ENCODE results near the gene MICU2.

- RAMPAGE, long total RNA = no peak
- RRBS = no CpG with 5 or more reads among the region's 7 CpGs
These were observed 14.3 kb downstream of the LATS2 start for GRCh38 chr13:21047140-21047491.

DNA sequence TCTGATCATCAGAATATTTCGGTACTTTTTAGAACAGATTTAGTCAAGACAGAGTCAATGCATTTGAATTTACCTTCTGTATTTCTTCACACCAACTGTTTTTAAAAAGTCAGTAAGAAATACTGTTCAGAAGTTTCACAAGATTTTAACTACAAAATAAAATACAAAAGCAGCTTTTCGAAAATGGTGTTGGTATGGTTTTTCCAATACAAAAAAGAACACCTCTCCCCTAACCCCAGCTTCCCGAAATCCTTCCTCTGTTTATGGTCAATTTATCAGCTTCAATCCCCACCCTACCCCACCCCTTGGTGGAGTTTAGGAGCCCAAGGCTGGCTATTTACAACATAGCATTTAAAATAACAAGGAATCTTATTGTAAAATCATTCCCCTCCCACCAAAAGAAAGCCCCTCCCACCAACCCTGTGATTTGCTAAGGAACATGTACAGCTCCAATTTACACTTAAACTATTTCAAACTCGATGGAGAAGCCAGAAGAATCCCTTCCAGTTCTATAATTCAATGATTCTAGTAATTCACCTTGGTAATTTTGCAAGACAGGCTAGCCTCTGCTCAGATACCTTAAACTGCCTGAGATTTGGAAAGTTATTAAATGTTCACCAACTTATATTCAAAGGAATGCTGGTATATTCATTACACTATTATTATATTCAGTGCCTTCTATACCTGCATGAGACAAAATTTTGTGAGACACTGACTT, 3.1 kb downstream of the LATS2 start:
- RAMPAGE, long total RNA = no peak
- RRBS = no CpG with 5 or more reads among the region's 4 CpGs

GRCh38 chr13:21065667-21066024, 4.3 kb upstream of the LATS2 start:
- RAMPAGE, long total RNA = no peak
- RRBS = no CpG with 5 or more reads among the region's 2 CpGs

DNA sequence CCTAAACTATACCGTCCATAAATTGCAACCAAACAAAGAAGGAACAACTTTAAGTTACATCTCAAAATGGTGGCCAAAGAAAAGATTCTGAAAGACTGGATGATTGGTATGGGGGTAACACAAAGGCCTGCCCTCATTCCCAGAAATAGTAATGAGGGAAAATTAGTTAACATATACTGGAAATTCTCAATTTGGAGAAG, 3.8 kb downstream of the SAP18 start:
- RAMPAGE, long total RNA = no peak
- RRBS = no CpG with 5 or more reads among the region's 1 CpG

GRCh38 chr13:21603284-21604605, at the start of gene MICU2:
MICU2 (minus strand) TSS chr13:21604170.
- RAMPAGE, long total RNA = no peak
- RRBS = under 1% methylated on average over 28 of the region's 81 CpGs

GRCh38 chr13:21671294-21671775, 462 bp downstream of the FGF9 start:
- RAMPAGE, long total RNA = no peak
- RRBS = no CpG with 5 or more reads among the region's 13 CpGs

- RAMPAGE, long total RNA = no peak
- RRBS = no CpG with 5 or more reads among the region's 11 CpGs
These were observed 5.7 kb downstream of the FGF9 start for GRCh38 chr13:21676369-21677248.

DNA sequence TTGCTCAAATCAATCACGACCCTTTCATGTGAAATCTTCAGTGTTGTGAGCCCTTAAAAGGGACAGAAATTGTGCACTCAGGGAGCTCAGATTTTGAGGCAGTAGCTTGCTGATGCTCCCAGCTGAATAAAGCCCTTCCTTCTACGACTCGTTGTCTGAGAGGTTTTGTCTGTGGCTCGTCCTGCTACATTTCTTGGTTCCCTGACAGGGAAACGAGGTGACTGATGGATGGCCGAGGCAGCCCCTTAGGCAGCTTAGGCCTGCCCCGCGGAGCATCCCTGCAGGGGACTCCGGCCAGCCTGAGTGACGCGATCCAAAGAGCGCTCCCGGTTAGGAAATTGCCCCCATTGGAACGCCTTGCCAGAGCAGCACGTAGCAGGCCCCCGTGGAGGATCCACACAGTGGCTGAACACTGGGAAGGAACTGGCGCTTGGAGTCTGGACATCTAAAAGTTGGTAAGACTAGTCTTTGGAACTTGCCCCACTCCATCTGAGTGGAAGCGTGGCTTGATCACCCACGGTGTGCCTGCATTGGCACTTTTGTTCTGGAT, 296.9 kb upstream of the SGCG start:
- RAMPAGE, long total RNA = no peak
- RRBS = no CpG with 5 or more reads among the region's 19 CpGs

GRCh38 chr13:23183245-23183642, 2.5 kb downstream of the SGCG start:
- RAMPAGE, long total RNA = no peak
- RRBS = no CpG with 5 or more reads among the region's 8 CpGs

DNA sequence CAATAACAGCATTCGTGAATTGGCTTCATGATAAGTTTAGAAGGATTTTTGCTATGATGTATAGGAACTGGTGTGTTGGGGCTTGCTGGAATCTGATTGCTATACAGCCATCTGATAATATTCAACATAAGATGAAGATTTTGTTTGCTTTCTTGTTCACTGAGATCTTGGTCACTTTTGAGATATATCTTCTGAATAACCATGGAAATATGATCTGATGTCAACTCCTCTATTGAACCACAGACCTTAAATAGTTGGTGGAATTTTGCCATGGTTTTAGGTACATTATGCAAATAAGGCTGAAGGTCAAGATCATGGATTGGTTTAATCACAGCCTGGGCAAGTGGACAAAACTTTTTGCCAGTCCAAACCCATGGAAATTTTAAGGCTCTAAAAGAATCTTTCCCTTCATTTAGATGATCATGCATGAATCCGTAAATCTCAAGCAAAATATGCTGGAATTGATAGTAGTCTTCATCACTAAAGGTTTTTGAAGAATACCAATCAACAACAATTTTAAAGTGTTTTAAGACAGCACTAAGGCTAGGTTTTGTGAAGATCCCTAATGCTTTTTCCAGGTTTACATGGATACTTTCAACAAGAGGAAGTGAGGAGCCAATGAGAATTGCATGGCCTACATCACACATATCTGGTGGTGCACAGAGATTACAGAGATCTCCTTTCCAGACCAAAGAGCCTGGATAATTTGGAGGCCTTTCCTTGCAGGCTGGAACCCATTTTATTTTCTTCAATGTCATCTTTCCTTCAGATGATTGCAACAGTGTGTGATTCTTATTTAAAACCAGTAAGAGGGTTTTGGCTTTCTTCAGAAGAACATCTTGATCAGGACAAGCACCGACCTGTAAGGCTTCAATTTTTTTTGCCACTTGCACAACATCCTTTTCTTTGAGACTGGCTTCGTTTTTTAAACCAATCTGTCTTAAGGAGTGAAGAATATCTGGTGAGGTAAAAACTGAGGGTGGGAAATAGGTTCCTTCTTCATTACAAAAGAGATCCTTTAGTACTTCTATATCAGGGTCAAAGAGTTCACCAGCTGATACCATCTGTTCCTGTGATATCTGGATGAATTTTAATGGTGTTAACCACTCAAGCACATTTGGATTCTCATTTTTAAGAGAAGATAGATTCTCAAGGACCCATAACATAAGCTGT, 93.4 kb downstream of the SACS start:
- RAMPAGE, long total RNA = no peak
- RRBS = no CpG with 5 or more reads among the region's 4 CpGs

GRCh38 chr13:23374725-23375693, 58.5 kb downstream of the SACS start:
- RAMPAGE, long total RNA = no peak
- RRBS = 1% methylated on average over 44 of the region's 109 CpGs

DNA sequence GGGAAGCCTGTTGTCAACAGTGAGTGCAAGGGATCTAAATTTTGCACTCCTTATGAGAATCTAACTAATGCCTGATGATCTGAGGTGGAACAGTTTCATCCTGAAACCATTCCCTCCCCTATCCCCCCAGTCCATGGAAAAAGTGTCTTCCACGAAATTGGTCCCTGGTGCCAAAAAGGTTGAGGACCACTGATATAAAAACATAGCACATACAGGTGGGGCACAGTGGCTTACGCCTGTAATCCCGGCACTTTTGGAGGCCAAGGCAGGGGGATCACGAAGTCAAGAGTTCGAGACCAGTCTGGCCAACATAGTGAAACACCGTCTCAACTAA, 62.9 kb upstream of the TNFRSF19 start:
- RAMPAGE, long total RNA = no peak
- RRBS = no CpG with 5 or more reads among the region's 6 CpGs

- RAMPAGE, long total RNA = no peak
- RRBS = 35% methylated on average over 1 of the region's 37 CpGs
These were observed 23.1 kb upstream of the TNFRSF19 start for GRCh38 chr13:23546860-23547763.

- RAMPAGE, long total RNA = no peak
- RRBS = no CpG with 5 or more reads among the region's 3 CpGs
These were observed 29.1 kb downstream of the TNFRSF19 start for GRCh38 chr13:23599175-23599906.

- RAMPAGE, long total RNA = no peak
- RRBS = no CpG with 5 or more reads among the region's 3 CpGs
These were observed 86.3 kb downstream of the TNFRSF19 start for GRCh38 chr13:23656515-23656867.

- RAMPAGE, long total RNA = no peak
- RRBS = no CpG with 5 or more reads among the region's 7 CpGs
These were observed 132.9 kb downstream of the TNFRSF19 start for GRCh38 chr13:23703019-23703573.

GRCh38 chr13:23915206-23915821, 26.1 kb upstream of the MIPEP start:
- RAMPAGE, long total RNA = no peak
- RRBS = no CpG with 5 or more reads among the region's 4 CpGs

- RAMPAGE, long total RNA = no peak
- RRBS = no CpG with 5 or more reads among the region's 2 CpGs
These were observed 61.8 kb upstream of the MIPEP start for GRCh38 chr13:23950968-23951382.

GRCh38 chr13:24038708-24039384, 121.7 kb upstream of the SPATA13 start:
- RAMPAGE, long total RNA = no peak
- RRBS = no CpG with 5 or more reads among the region's 5 CpGs

GRCh38 chr13:24050140-24050593, 110.4 kb upstream of the SPATA13 start:
- RAMPAGE, long total RNA = no peak
- RRBS = no CpG with 5 or more reads among the region's 5 CpGs